GM23338 (cell line): ENCODE measurements around a stretch of chr13.

GRCh38 chr13:18946749-18947167 is 234.9 kb downstream of the TUBA3C start:
- PRO-cap = no peak
- RAMPAGE, long total RNA = no peak

GRCh38 chr13:19690313-19691371 is 57.2 kb downstream of the MPHOSPH8 start:
- PRO-cap = unidirectional peak, minus-strand start at chr13:19690754
- RAMPAGE, long total RNA = no peak

DNA sequence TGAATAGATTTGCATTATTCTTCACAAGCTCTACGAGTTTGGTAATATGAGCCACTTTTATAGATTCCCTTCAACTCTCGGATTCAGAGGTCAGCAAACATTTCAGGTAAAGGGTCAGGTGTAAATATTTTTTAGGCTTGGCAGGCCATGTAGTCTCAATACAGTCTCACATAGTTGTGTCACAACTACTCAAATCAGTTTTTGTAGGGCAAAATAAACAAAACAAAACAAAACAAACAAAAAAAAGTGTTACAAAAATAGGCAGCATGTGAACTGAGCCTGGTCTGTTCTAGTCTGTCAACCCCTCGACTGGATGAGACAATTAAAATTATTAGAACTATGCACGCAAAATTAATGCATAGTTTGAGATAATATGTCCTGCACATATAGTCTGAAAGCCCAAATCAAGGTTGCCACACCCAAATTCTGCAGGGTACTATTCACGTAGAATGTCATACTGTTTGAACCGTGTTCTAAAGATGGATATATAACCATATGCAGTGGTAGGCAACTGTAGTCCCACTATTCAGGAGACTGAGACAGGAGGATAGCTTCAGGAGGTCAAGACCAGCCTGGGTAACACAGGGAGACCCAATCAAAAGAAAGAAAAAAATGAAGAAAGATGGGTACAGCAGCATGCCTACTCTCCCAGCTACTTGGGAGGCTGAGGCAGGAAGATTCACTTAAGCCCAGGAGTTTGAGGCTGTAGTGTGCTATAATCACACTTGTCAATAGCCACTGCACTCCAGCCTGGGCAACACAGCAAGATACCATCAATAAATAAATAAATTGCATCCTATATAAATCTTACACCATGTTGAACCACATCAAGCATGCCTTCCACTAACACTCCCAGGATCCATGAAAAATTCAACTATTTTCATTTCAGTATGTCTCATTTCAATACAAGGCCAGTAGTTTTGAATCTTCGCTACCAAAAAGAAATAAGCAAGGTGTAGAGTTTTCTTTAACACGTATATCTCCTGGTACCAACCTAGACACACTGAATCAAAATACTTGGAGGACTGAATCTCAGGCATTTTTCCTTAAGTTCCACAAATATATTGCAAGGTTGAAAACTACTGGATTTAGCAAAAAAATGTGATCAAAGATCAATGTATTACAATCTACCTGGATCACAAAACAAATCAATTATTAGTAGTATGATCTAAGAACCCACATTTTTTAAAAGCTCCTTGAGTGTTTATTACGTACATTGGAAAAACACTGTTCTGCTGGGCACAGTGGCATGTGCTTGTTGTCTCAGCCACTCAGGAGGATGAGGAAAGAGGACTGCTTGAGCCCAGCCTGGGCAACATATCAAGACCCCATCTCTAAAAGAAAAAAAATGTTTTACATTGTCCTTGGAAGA is 56.9 kb downstream of the PSPC1 start:
- PRO-cap = no peak
- RAMPAGE, long total RNA = no peak

DNA sequence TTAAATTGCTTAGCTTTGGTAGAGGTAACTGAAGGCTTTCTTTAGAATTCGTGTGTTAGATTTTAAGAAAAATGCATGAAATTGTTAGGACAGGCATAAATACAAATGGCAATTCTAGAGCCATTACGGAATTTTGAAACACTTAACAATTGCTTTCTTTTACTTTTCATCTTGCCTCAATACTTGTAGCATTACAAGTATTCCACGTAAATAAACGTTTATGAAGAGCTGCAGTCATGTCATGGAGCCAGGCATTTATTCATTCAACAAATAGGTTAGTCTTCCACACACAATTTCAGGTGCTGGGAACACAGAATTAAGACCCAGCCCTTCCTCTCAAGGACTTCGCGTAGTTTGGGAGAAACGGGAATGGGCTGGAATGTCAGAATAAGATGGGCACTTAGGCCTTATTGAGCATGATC is 69.9 kb downstream of the GJA3 start:
- PRO-cap = unidirectional peak, plus-strand start at position 227 of the sequence; unidirectional peak, plus-strand start at position 347 of the sequence
- RAMPAGE, long total RNA = no peak

DNA sequence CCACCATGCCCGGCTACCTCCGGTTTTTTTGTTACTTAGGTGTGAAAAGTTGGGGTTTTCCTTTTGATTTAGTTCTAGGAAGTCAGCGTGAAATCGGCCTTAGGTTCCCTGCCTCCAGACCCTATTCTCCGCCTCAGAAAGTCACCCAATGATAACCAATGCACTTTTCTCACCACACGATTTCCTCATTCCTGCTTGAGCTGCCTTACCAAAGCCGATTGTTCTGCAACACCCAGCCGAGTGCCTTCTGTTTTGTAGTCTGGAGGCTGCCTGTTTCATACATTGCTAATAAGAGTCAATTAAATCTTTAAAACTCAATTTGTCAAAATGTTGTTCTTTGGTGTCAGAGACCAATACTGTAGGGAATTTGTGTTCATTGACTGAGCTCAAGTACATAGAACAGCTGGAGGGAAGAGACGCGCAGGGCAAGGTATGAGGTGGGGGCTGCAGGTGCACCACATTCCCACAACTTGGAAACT is 39.7 kb downstream of the GJA3 start:
- PRO-cap = no peak
- RAMPAGE, long total RNA = no peak

DNA sequence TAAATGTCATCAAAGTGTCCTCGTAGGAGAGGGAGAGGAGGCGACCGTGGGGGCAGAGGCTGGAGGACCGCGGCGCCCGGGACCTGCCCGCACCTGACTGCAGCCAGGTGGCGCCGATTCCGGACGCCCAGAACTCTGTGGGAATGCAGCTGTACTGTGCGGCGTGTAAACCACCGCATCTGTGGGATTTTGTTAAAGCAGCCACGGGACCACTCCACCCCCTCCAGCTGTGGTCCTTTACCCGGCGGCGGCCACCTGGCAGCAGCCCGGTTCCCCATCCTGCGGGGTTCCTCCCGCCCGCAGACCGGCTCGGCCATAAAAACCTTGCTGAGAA is 32.2 kb downstream of the GJA3 start:
- PRO-cap = no peak
- RAMPAGE, long total RNA = no peak

- PRO-cap = no peak
- RAMPAGE, long total RNA = no peak
Observed at GRCh38 chr13:20247367-20247566, 15.1 kb upstream of the GJB6 start.

- PRO-cap = no peak
- RAMPAGE, long total RNA = no peak
Observed at GRCh38 chr13:20476282-20476694, 49.4 kb downstream of the CRYL1 start.

DNA sequence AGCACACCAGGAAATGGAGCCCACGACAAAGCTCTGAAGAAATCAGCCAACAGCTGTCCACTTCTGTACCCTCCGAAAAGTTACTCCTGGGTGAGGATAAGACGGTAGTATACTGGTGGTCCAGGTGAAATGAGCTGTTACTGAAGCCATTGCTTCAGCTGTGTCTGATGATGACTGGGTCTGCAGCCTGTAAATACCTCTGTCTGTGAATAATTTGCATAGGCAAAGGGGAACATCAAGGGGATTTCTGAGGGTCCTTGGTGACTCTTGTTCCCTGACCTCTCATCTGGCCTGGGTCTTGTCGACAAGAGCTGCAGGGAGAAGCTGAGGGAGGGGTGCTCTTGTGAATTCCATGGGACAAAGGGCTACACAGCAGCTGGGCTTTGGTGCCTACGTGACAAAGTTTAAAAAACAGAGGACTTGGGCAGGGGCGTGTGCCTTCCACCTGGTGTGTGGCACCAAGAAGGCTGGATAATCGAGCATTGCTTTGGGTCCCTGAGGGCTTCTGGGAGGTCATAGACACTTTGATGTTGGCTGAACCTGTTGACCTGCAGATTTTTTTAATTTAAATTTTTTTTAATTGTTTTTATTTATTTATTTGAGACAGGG is 19.0 kb upstream of the CRYL1 start:
- PRO-cap = no peak
- RAMPAGE, long total RNA = no peak

GRCh38 chr13:20559964-20560292 is 7.0 kb upstream of the IFT88 start:
- PRO-cap = no peak
- RAMPAGE, long total RNA = no peak

DNA sequence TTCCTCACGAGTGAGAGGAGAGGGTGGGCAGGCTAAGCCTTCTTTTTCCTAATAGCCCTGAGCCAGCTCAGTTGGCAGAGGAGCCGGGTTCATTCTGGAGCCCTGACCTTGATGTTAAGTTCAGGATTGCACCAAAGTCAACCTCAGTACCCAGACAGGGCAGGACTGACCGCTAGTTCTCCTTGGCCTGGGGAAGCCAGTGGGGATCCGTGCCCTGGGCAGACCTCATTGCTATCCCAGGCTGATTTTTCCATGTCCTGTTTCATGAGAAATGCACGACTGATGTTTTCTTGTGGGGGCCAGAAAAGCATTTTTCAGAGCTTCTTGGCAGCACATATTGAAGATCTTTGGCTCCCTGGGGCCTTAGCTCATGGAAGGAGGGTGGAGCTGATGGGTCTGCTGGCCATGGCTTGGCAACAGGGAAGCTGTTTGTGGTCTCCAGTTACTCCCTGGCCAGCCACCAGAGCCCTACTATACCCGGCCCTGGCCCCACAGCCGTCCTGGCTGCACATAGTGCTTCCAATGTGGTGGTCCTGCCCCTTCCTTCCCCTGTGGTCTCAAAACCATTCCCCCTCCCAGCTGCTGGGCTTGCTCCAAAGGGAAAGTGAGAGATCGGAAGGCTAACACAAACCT is 11.1 kb downstream of the IL17D start:
- PRO-cap = no peak
- RAMPAGE, long total RNA = no peak

DNA sequence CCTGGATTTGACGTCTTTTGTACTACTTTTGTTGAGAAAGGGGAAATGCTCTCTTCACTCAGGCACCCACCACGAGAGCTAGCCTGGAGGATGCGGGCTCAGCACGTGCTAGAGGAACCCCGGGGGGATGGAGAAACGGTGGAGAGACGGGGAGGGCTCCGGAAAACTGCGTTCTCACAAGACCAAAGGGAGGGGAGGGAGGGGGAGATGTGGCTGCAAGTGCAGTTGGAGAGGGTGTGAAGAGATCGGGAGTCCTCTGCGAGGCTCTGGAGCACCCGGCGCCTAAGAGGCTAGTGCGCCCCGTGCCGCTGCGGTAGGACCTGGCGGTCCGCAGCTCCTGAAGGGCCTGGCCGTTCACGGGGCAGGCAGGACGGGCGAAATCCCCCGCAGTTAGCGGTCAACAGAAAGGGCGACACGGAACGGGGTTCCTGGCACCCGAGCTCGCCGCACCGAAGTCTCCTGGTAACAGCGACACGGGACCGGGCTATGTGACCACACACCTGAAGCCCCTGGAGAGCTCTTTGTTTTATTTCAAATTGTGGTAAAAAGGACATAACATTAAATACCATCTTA is 43.5 kb upstream of the XPO4 start:
- PRO-cap = unidirectional peak, minus-strand start at position 285 of the sequence
- RAMPAGE, long total RNA = no peak

DNA sequence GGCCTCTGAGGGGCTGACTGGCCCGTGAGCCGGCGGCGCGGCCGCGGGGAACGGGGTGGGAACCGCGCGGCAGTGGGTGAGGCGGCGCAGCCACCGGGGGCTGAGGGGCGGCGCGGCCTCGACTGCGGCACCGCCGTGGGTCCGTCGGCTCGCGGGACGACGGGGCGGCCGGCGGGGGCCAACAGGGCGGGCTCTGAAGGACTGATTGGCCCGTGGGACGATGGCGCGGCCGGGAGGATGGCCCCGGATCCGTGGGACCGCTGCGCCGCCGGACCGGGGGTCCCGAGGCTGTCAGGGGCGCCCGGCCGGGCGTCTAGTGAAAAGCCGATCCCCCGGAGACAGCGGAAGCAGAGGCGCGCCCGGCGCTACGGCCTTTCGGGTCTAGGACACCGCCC is 807 bp downstream of the LATS2 start:
- PRO-cap = no peak
- RAMPAGE, long total RNA = no peak

DNA sequence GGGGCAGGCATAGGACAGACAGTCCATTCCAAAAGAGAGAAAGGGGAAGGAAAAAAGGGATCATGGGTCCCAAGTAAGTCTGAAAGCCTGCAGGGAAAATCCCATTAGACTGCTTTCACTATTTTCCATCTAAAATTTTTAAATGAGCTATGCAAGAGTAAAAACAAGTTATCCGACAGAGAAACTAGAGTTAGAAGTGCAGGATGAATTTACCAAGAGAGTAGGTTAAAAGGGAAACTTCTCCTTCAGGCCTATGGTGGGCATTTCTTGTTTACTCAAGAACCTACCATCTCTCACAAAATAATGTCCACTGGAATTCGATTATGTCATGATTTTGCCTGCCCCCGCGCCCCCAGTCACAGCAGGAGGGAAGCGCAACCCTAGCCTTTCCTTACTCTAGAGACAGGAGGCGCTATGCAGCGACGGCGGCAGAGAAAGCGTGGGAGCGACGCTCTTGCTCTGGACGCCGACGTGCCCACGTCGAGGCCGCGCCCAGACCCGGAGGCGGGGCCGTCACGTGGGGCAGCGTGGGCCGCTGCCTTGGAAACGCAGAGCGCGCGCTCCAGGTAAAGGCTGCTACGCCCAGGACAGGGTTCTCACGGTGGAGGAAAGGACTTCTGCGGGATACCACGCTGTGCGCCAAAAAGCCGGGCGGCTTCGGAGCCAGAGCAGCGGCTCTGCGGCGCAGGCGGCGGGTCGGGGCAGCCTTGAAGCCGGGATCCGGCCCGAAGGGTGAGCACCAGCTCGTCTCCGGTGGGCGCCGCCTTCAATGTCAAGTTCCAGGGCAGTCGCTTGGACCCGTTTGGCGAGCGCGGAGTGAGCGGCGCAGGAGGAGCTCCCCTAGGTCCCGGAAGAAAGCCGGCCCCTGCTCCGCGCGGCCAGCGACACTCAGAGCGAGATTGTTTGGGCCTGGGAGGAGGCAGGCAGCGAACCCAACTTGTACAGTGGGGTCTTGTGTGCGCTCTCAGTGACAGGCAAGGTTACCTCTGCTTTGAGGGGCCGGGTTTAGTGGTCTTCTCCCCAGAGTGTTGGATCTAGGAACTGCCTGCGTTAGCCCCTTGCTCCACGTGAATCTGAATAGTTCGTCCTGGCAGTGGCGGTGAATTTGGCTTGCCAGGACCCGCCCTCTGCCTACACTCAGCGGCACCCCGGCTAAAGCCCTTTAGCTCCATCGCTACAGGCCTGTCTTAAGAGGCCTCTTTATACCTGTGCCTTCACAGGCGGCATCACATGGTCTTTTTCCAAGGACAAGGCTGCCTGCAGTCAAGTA is 121.6 kb downstream of the MRPL57 start:
- PRO-cap = unidirectional peak, plus-strand start at position 642 of the sequence; bidirectional peak, plus-strand start at position 891 of the sequence, minus-strand start at position 804 of the sequence; bidirectional peak, plus-strand start at position 1,023 of the sequence, minus-strand start at position 1,079 of the sequence; bidirectional peak, plus-strand start at position 1,202 of the sequence, minus-strand start at position 1,176 of the sequence
- RAMPAGE, long total RNA = no peak

- PRO-cap = no peak
- RAMPAGE, long total RNA = no peak
Observed at GRCh38 chr13:21637250-21637546, 33.2 kb upstream of the MICU2 start.

DNA sequence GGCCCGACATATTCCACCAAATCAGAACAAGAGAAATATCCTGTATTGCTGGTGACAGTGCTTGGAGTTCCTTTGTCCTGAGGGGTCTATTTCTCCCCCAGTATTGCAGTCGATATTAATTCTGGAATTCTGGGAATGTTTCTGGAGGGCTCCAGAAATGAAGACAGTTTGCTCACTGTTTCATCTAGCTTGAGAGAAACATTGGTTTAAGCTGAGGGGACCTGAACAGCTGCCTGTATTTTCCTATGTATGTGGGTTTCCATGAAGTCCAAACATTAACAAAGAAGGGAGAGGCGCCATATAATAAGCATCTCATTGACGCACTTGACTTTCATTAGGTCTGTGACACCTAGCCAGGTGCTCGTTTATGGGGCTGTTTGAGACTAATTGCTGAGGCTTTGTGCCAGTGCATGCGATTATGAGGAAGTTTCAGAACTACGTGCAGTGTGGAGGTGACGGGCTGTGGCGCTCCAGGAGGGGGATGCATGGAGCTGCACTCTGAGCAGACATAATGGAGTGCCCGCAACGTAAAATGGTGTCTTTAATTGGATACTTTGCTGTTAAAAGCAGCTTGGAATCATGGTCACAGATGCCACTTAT is 223.1 kb downstream of the FGF9 start:
- PRO-cap = no peak
- RAMPAGE, long total RNA = no peak

DNA sequence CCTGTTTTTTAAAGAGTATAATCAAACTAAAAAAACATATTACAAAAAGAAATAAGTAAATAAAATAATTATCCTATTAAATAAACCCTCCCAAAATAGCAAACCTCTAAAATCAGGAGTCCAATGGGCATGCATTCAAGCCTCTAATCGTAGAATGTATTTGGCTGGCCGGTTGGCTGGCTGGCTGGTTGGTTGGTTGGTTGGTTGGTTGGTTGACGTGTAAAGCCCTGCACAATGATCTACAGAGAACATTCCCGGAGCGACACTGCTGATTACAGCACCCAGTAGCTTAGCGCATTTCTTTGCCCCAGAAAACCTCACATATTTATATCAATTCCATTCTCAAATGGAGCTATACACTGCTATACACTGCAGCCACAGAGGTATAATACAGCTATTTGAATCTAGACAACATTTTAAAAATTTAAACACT is 65.6 kb downstream of the SACS start:
- PRO-cap = no peak
- RAMPAGE, long total RNA = no peak

DNA sequence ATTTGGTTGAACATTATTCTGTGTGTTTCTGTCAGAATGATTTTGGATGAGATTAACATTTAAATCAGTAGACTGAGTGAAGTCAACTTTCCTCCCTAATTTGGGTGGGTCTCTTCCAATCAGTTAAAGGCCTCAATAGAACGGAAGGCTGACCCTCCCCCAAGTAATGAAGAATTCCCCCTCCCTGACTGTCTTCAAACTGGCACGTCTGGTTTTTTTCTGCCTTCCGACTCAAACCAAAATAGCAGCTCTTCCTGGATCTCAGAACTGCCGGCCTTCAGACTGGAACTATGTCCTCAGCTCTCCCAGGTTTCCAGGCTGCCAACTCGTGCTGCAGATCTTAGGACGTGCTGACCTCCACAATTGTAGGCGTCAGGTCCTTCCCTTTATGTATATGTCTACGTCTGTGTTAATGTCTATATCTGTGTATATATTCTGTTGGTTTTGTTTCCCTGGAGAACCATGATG is 89.9 kb upstream of the SPATA13 start:
- PRO-cap = no peak
- RAMPAGE, long total RNA = no peak

DNA sequence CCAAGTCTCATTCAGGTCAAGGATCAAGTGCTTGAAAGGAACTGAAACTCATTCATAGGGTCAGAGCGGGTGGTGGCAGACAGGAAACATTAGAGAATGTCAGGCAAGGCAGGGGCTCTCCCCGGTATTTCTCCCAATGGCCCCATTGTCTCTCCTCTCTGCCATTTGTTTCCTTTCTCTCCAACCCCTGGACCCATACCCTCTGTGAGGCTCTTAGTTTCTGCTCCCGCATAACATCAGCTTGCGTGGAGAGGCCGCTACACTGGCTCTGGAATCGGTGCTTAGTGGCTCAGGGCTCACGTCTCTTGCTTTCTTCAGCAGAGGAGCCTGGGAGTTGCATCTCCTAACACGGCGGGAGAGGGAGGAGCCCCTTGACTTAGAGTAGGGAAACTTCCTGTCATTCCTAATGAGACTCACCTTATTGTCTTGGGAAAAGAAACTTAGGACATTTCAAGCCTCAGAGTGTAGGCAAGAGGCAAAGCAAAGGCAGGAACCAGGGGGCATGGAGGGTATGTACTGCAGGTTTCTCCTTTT is 35.5 kb upstream of the SPATA13 start:
- PRO-cap = no peak
- RAMPAGE, long total RNA = no peak

DNA sequence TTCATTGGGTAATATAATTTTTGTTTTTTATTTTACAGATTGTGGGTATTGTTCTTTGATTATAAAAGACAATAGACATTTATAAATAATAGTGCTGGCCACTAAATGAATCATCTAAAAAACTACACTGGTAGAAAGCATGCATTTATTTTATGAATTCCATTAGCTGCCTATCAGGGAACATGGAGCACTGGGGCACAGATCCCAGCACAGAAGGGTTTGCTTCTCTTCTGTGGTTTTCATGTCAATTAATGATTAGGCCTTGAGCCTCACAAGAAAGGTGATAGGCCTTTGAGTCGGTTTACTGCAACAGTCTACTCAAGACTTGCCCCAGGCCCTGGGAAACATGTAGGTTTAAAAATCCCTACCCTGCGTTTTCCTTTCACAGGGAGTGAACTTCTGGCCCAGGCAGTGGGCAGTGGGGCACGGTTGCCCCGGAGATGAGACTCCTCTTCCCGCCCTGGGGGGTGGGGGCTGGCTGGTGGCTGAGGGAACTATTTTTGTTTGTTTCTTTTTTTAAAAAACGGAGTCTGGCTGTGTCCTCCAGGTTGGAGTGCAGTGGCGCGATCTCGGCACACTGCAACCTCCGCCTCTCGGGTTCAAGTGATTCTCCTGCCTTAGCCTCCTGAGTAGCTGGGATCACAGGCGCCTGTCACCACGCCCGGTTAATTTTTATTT is 637 bp upstream of the SPATA13 start:
- PRO-cap = unidirectional peak, minus-strand start at position 605 of the sequence
- RAMPAGE, long total RNA = no peak